Testis (tissue), 5 donors: ENCODE measurements around a stretch of chr1.

DNA sequence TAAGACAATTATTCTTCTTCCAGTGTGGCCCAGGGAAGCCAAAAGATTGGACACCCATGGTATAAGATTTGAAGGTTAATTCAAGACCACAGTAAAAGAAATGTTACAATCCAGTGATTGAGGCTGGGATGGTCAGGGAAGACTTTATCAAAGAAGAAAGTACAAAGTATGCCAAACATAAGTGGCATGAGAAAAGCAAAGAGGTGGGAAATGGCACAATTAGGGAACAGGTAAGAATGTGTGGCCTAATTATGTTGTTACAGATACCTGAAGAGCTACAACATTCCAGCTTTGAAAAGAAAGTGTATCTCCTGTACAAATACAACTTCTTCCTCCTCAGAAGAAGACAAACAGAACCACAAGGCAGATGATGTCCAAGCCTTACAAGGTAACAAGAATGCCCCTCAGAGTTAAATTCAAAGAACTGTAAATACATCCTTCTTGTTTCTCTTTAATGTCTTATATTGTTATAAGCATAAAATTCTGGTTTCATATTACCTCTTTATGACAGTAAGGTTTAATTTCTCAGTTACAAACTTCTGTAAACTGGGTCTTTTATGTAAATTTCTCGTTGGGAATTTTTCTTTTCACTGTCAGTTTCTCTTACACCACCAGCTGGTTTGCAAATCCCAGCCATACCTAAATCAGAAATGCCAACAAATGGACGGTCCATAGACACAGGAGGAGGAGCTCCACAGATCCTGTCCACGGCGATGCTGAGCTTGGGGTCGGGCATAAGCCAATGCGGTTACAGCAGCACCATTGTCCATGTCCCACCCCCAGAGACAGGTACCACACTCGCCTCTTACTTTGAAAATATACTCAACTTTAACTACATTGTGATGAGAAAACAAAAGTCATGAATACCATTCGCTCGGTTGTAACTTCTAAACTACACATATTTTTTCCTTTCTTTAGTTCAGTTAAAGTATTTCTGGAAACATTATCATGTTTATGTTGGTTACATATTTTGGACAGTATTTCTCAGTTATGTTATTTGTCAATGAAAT, 32.7 kb downstream of the UTS2 start:
- PRO-cap, 3 experiments, result no peak in any of the 3 experiments
- RAMPAGE, long total RNA, 2 experiments, result no peak in any of the 2 experiments
- RRBS, result no CpG with 5 or more reads among the region's 9 CpGs

- PRO-cap, 3 experiments, result peak in 3 of 3 experiments; most common plus-strand start chr1:7827405 (in 3); most common minus-strand start chr1:7827342 (in 3)
- RAMPAGE, long total RNA, 2 experiments, result start-site peak on the minus strand in 1 of 2 experiments, at chr1:7827333-7827377 at its widest, 104 reads per replicate
- RRBS, result 3% methylated on average over 2 of the region's 41 CpGs
These were observed 25.6 kb downstream of the UTS2 start for GRCh38 chr1:7826947-7827937.

GRCh38 chr1:7953750-7954851, 7.4 kb upstream of the PARK7 start:
- PRO-cap, 3 experiments, result peak in 3 of 3 experiments; most common plus-strand start chr1:7954353 (in 2); most common minus-strand start chr1:7954111 (in 1)
- RAMPAGE, long total RNA, 2 experiments, result start-site peak on the minus strand in 1 of 2 experiments, at chr1:7954044-7954125 at its widest, 14 reads per replicate
- RRBS, result 2% methylated on average over 18 of the region's 71 CpGs

GRCh38 chr1:8014417-8014607, 11.8 kb downstream of the ERRFI1 start:
- PRO-cap, 3 experiments, result no peak in any of the 3 experiments
- RAMPAGE, long total RNA, 2 experiments, result no peak in any of the 2 experiments
- RRBS, result no CpG with 5 or more reads among the region's 2 CpGs

DNA sequence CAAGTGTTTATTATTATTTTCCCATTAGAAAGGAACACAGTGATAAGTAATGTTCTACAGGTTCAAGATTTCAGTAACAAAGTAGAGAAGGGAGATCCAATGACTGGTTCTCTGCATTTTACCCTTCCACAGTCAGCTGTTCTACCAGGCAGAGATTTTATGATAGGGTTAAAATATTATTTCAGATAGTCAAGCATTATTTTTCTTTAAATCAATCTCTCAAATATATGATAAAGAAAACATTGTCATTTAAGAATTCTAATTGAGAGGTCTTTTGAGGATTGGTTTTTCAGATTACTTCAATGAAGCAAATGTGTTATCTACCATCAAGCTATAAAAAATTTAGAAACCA, 9.0 kb downstream of the ERRFI1 start:
- PRO-cap, 3 experiments, result no peak in any of the 3 experiments
- RAMPAGE, long total RNA, 2 experiments, result no peak in any of the 2 experiments

GRCh38 chr1:8027049-8027831, 1.1 kb upstream of the ERRFI1 start:
- PRO-cap, 3 experiments, result peak in 3 of 3 experiments; most common minus-strand start chr1:8027465 (in 3)
- RAMPAGE, long total RNA, 2 experiments, result no peak in any of the 2 experiments
- RRBS, result no CpG with 5 or more reads among the region's 23 CpGs

- PRO-cap, 3 experiments, result no peak in any of the 3 experiments
- RAMPAGE, long total RNA, 2 experiments, result no peak in any of the 2 experiments
- RRBS, result no CpG with 5 or more reads among the region's 3 CpGs
These were observed 63.9 kb upstream of the ERRFI1 start for GRCh38 chr1:8090033-8090471.

DNA sequence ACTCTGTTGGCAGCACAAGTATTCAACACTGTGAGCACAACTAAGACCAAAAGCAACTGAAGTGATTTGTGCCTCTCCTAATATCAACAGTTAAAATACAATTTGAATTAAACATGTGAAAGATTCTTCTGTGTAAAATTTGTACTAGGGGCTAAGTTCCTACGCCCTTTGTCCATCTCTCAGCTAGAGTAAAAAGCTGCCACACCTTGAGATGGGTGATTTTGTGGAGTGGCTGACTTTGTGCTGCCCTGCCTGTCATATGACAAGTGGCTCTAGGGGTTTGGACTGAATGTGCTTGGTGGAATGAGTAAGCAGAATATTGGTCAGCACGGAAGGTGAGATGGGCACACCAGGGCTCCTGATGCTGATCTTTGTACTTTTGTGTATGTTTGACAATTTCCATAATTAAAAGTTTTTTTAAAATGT, 133.7 kb upstream of the SLC45A1 start:
- PRO-cap, 3 experiments, result no peak in any of the 3 experiments
- RAMPAGE, long total RNA, 2 experiments, result no peak in any of the 2 experiments
- RRBS, result no CpG with 5 or more reads among the region's 2 CpGs

DNA sequence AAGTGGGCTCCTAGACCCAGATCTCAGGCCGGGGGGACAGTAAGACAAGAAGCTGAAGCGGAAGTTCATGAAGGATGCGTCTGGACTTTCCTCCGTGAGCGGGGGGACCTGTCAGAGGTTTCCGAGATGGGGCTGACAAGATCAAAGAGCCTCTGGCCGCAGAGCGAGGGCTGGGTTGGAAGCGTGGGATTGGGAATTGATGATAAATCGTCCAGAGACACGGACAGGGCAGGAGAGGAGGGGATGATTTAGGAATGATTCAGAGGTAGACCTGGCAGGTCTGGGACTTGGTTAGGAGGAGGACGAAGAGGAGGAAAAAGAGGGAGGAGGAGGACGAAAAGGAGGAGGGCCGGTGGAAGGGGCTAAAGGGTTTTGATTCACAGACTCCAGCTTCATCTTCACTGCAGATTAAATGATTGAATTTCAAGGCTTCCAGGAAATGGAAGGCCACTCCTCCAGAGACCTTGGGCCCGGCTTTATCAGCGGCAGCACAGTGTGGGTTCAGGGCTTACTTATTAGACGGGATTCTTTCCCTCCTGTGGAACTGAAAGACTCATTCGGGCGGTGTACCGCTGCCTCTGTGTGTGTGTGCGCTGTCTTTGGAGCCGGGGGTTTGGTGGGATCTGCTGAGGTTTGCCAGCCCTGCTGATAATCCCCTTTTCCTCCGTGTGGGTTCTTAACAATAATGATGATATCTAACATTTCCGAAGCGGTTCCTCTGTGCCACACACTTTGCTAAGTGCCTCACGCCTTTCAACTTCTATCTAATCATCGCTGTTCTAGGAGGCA, 85.7 kb upstream of the SLC45A1 start:
- PRO-cap, 3 experiments, result peak in 1 of 3 experiments; most common plus-strand start position 504 of the sequence (in 1)
- RAMPAGE, long total RNA, 2 experiments, result no peak in any of the 2 experiments
- RRBS, result 11% methylated on average over 1 of the region's 27 CpGs

- PRO-cap, 3 experiments, result no peak in any of the 3 experiments
- RAMPAGE, long total RNA, 2 experiments, result no peak in any of the 2 experiments
- RRBS, result no CpG with 5 or more reads among the region's 7 CpGs
These were observed 54.3 kb upstream of the SLC45A1 start for GRCh38 chr1:8263584-8264107.

- PRO-cap, 3 experiments, result peak in 3 of 3 experiments; most common plus-strand start chr1:8282066 (in 2); most common minus-strand start chr1:8281967 (in 1)
- RAMPAGE, long total RNA, 2 experiments, result no peak in any of the 2 experiments
- RRBS, result no CpG with 5 or more reads among the region's 7 CpGs
These were observed 36.2 kb upstream of the SLC45A1 start for GRCh38 chr1:8281729-8282179.

- PRO-cap, 3 experiments, result no peak in any of the 3 experiments
- RAMPAGE, long total RNA, 2 experiments, result no peak in any of the 2 experiments
- RRBS, result no CpG with 5 or more reads among the region's 3 CpGs
These were observed 24.7 kb upstream of the SLC45A1 start for GRCh38 chr1:8293323-8293568.

- PRO-cap, 3 experiments, result no peak in any of the 3 experiments
- RAMPAGE, long total RNA, 2 experiments, result no peak in any of the 2 experiments
- RRBS, result no CpG with 5 or more reads among the region's 10 CpGs
These were observed 3.6 kb upstream of the SLC45A1 start for GRCh38 chr1:8314244-8314728.

GRCh38 chr1:8364463-8365097, 46.7 kb downstream of the SLC45A1 start:
- PRO-cap, 3 experiments, result no peak in any of the 3 experiments
- RAMPAGE, long total RNA, 2 experiments, result no peak in any of the 2 experiments
- RRBS, result no CpG with 5 or more reads among the region's 15 CpGs

- PRO-cap, 3 experiments, result no peak in any of the 3 experiments
- RAMPAGE, long total RNA, 2 experiments, result no peak in any of the 2 experiments
- RRBS, result no CpG with 5 or more reads among the region's 7 CpGs
These were observed 52.6 kb downstream of the SLC45A1 start for GRCh38 chr1:8370479-8370884.

- PRO-cap, 3 experiments, result peak in 3 of 3 experiments; most common plus-strand start chr1:8424344 (in 1); most common minus-strand start chr1:8424268 (in 3)
- RAMPAGE, long total RNA, 2 experiments, result start-site peak on the minus strand in 1 of 2 experiments, at chr1:8424134-8424254 at its widest, 22 reads per replicate
- RRBS, result 2% methylated on average over 22 of the region's 30 CpGs
These were observed 106.1 kb downstream of the SLC45A1 start for GRCh38 chr1:8424063-8424446.

GRCh38 chr1:8438917-8439449, 121.1 kb downstream of the SLC45A1 start:
- PRO-cap, 3 experiments, result peak in 1 of 3 experiments; most common plus-strand start chr1:8439168 (in 1); most common minus-strand start chr1:8439069 (in 1)
- RAMPAGE, long total RNA, 2 experiments, result no peak in any of the 2 experiments
- RRBS, result no CpG with 5 or more reads among the region's 6 CpGs

DNA sequence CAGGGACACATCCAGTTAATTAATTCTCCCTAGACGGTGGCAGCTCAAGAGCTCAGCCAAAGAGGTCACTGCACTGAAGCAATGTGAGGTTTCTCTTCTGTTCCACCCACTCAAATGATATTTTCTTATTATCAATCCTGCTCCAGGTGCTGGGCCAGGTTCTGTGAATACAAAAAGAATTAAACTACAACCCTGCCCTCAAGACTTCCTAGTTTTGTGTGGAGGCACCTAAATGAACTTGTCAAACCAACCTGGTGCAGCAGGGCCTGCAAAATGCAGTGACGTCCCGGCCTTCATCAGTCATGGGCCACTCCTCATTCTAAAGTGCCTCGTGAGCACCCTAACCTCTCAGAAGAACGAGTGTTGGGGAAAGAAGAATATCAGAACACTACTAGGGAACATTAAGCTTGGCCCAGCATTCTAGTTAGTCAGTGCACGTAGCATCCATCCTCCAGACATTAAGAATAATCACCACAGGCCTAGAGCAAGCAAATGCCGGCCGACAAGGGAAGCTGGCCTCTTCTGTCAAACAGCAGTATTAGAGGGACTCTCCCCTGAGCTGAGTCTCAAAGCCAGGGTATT, 137.8 kb downstream of the SLC45A1 start:
- PRO-cap, 3 experiments, result no peak in any of the 3 experiments
- RAMPAGE, long total RNA, 2 experiments, result no peak in any of the 2 experiments
- RRBS, result no CpG with 5 or more reads among the region's 8 CpGs

GRCh38 chr1:8509906-8510576, 192.1 kb downstream of the SLC45A1 start:
- PRO-cap, 3 experiments, result no peak in any of the 3 experiments
- RAMPAGE, long total RNA, 2 experiments, result no peak in any of the 2 experiments
- RRBS, result no CpG with 5 or more reads among the region's 8 CpGs

GRCh38 chr1:8517576-8518228, 199.8 kb downstream of the SLC45A1 start:
- PRO-cap, 3 experiments, result no peak in any of the 3 experiments
- RAMPAGE, long total RNA, 2 experiments, result no peak in any of the 2 experiments
- RRBS, result no CpG with 5 or more reads among the region's 5 CpGs